ENCODE measurements around a stretch of chr6.

GRCh38 chr6:15349668-15350355 is 103.9 kb downstream of the JARID2 start:
- PRO-cap = no peak

- PRO-cap = no peak
Observed at GRCh38 chr6:15359476-15359792, 113.6 kb downstream of the JARID2 start.

- PRO-cap = no peak
Observed at GRCh38 chr6:15403868-15404334, 158.0 kb downstream of the JARID2 start.

GRCh38 chr6:15420697-15421432 is 175.0 kb downstream of the JARID2 start:
- PRO-cap = no peak

GRCh38 chr6:15522581-15522955 is 140.3 kb downstream of the DTNBP1 start:
- PRO-cap = no peak

- PRO-cap = no peak
Observed at GRCh38 chr6:16136970-16137687, 8.2 kb downstream of the MYLIP start.

DNA sequence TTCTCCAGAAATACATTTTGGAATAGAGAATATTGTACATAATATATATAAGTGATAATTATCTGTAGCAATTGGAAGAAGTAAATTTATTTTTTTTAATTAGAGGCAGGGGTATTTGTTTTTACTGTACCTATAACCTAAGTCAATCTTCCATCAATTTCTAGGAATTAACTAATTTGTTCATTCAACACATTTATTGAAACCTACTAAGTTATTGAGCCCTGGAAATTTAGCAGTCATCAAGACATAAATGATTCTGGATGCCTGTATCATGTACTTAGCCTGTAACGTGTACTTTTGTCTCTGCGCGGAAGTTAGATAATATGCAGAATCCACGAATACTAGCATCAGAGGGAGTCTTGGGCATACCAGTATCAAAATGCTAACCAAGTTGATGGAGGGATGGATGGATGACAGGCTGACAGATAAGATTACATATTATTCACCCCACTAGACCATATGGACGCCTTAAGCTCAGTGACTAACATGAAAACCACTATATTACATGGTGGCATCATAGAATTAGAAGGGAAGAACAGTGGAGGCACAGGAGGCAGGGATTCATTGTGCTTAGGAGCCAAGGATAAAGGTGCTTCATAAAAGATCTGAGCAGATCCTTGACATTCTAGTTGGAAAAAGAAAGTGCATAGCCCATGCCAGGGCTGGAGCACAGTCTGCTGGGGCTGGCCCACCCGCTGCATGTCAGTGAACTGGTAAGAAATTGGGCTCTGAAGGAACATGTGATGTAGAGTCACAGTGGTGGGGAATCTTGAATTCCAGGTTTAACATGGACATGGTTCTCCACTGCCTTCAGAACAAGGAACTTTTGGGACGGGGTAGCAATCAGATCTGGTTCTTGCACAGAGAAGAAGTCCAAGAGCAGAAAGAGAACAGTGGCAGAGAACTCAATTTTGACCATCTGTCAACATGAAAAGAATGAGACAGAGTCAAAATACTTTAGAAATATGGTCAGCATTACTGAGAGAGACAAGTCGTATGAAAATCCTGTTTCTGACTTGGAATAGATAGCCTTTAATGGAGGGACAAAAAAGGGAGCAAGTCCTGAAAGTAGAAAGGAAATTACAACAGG is 20.3 kb downstream of the MYLIP start:
- PRO-cap = no peak

DNA sequence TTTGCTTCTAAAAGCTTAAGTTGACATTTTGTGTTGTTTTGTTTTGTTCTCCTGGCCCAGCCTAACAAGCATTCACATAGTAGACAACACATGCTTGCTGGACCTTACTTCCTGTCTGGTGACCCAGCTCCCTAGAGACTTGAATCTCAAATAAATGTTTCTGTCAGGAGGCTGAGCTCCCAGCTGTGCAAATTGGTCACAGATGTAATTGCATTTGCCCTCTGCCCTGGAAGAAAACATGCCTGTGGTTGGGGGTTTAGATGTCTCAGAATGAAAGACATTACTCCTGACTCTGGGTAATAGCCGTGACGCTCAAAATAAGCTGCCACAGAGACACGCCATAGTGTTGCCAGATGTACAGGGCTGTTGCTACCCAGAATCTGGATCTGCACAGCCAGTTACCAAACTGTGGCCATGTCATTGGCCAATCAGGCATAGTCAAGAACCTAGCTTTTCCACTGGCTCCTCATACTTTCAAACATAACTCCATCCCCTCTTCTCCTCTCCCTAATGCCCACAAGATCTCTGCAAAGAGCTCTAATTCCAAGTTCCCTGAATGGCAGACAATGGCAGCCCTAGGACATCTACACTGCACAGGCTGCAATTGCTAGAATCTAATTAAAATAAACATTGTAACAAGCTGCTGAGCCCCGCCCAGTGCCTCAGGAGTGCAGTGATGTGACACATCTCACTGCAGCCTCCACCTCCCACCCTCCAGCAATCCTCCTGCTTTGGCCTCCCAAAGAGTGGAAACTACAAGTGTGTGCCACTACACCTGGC is 32.9 kb upstream of the GMPR start:
- PRO-cap = no peak

GRCh38 chr6:16240857-16241053 is 2.4 kb downstream of the GMPR start:
- PRO-cap = no peak

DNA sequence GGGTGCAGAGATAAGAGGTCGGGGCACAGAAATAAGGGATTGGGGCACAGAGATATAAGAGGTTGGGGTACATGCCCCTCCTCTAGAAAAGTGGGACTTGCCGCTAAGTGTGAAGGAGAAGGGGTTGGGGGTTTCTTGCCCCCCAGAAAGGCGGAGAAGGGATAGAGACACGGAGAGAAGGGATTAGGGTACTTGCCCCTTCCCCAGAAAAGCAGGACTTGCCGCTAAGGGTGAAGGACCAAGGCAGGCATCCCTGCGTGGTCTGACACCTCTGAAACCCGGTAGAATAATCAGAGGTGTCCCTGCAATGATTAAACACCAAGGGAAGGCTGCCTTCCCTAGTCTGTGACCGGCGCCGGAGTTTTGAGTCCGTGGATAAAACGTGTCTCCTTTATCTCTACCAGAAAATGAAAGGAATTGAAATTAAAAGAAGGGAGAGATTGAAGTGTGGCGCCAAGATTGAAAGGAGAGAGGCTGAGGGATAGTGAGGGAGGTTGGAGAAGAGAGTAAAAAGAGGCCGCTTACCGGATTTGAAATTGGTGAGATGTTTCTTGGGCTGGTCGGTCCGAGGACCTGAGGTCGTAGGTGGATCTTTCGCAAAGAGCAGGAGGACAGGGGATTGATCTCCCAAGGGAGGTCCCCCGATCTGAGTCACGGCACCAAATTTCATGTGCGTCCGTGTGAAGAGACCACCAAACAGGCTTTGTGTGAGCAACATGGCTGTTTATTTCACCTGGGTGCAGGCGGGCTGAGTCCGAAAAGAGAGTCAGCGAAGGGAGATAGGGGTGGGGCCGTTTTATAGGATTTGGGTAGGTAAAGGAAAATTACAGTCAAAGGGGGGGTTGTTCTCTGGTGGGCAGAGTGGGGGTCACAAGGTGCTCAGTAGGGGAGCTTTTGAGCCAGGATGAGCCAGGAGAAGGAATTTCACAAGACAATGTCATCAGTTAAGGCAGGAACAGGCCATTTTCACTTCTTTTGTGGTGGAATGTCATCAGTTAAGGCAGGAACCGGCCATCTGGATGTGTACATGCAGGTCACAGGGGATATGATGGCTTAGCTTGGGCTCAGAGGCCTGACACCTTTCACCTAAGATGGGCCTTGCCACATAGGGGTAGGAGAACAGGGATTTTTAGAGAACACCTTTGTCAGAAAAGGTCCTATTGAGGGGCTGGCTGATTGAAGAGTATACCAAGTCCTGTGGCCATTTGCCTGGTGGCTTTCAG is 25.8 kb downstream of the GMPR start:
- PRO-cap = no peak

DNA sequence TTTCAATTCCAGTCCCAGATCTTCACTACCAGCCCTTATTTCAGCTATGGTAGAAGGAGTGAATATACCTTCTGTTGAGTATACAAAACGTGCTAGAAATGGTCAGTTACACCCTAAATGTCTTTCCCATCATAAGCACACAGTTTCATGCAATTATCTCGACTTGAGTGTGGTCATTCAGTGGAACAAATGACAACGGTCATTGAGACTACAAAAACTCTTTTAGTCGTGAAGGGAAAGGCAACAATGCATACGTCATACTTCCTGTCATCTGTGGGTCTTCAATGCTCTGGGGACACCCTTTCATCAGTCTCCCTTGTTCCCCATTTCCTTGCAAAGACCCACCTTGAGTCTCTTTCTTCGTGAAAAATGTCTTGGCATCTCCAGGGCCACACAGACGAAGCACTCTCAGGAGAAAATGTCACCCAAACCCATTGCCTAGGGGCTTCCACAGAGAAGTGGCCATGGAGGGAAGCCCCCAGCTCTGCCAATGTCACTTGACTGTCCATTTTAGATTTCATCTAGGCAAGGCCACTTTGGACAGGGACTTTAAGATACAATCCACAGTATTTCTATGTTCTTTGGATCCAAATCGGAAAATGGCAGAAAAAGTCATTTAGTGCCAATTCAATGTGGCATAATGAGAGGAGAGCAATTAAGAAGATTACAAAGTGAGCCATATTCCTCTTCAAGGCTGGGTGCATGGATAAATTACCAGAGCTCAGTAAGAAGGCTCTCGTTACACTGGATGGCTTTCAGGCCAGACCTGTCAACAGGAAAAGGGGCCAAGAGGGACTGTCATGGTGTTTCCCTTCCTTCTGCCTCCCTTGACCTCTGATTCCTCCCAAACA is 238.6 kb downstream of the GMPR start:
- PRO-cap = no peak

DNA sequence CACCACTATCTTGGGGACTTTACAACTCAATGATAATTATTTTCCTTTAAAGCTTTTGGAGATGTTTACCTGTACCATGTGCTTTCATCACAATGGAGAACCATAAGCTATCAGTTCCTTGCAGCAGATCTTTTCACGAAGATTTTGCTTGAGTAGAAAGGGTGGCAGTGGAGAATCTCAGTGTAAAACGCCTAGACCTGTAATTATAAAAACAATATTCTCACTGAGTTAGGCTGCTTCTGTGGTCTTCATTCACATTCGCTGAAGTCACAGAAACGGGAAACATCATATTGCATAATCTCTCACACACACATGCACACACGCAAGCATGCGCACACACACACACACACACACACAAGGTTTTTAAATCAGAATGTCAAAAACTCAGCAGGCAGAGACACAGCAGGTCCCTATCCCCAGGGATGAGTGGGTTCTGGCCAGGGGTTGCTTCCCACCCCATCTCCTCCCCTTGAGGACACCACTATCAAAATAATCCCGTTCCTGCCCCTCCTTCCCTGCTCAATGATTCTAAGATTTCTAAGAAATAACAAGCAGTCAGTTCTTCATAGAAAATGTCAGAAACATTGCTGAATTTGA is 175.5 kb downstream of the ATXN1 start:
- PRO-cap = no peak

GRCh38 chr6:16700061-16701418 is 60.7 kb downstream of the ATXN1 start:
- PRO-cap = bidirectional peak, plus-strand start at chr6:16700679, minus-strand start at chr6:16700610

DNA sequence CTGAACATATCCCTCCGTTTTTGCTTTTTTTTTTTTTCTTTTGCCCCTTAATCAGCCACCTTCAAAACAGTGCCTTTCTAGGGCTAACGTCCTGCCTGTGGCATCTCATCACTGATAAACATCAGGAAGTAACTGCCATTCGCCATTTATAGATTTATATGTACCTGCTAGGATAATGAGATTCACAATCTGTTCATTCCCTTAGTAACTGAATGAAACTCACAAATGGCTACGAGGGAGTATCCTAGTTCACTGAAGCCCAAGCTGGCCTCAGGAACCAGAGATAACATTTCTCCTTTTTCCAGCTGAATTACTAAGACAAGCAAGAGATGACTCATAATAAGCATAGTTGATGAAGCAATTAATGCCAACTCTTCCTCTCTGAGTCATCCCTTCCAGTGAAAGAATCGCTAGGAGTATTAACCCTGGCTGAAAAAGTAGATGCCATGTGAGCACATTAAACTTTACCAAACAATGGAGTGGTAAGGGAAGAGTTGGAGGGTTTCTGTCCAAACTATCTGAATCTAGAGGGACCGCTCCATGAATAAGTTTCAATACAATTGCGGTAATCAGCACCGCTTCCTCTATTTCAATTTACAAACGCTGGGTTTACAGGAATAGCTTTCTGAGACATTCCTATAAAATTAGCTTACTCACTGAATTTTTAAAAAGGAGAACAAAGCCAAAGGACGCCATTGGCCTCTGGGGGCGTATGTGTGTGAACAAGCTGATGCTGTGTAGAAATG is 48.4 kb downstream of the ATXN1 start:
- PRO-cap = no peak

GRCh38 chr6:16768930-16769575 is 7.8 kb upstream of the ATXN1 start:
- PRO-cap = no peak

DNA sequence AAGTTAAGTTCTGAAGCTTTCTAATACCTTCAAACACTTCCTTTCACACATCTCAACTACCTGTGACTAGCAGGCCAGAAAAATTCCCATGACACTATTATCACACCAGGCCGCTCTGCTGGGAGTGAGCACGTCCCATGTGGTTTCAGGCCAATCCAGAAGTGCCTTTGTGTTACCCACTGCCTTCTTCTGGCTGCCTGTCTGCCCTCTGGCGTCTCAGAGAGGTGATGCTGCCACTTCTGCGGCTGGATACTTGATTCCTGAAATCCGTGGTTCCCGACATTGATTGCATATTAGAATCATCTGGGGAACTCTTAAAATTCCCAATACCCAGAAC is 65.5 kb downstream of the STMND1 start:
- PRO-cap = no peak

DNA sequence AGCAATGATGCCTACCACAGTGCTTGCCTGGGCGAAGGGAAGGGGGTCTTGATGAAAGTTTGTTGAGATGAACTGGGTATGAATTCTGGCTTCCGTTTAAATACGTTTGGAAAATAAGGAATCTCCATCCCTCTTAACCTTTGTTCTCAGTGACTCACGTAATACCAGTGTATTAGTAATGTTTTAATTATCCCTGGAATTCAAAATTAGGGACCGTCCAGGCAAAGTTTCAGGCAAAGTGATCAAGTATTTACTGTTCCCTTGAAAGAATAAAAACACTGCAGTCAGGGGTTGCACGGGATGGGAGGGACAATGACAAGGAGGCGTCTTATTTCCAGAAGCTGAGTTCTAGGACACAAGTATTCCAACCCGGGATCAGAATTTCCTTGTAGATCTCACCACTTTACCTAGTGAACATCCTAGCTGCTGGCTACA is 2.5 kb upstream of the RBM24 start:
- PRO-cap = no peak

DNA sequence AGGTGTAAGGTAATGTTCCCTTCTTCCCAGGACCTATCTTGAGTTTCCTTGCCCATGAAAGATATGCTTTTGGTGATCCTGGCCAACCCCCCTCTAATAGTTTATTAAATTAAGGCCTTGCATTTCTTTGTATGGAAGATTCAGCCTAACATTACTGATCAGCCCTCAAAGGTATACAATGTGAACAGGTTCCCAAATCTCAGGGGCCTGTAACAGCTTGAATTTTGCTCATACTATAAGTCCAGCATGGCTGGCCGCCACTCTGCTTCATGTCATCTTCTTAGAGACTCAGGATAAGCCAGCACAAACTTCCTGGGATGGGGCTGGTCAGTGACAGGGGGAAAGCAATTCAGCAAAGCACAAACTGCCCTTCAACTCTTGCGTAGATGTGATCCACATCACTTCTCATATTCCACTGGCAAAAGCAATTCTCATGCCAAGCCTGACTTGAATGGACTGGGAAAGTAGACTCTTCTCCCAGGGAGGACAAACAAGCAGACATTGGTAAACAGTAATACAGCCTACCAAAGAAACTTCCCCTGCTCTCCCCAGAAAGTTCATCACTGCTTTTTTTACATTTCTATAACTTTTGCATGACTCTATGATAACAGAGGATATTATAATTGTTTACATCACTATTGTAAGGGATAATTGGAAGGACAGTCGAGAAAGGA is 37.2 kb downstream of the RBM24 start:
- PRO-cap = no peak

- PRO-cap = no peak
Observed at GRCh38 chr6:17601297-17601382, 1.0 kb downstream of the FAM8A1 start.

DNA sequence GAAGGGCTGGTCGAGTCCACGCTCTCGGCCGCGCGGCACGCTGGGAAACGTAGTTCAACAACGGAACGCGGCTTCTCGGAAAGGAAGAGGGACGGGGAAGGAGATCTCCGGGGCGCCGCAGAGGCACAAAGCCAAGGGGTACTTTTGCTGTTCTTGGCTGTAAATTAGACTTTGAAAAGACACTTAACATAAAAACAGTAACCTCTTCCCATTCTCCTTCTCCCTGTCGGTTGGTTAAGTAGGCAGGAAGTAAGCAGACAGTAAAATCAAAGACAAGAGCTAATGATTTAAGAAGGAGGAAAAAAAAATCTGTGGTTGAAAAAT is 228 bp upstream of the NUP153 start:
- PRO-cap = bidirectional peak, plus-strand start at position 86 of the sequence, minus-strand start outside the sequence